Neural crest cell (in vitro differentiated cells): ENCODE measurements around the gene JARID2.

DNA sequence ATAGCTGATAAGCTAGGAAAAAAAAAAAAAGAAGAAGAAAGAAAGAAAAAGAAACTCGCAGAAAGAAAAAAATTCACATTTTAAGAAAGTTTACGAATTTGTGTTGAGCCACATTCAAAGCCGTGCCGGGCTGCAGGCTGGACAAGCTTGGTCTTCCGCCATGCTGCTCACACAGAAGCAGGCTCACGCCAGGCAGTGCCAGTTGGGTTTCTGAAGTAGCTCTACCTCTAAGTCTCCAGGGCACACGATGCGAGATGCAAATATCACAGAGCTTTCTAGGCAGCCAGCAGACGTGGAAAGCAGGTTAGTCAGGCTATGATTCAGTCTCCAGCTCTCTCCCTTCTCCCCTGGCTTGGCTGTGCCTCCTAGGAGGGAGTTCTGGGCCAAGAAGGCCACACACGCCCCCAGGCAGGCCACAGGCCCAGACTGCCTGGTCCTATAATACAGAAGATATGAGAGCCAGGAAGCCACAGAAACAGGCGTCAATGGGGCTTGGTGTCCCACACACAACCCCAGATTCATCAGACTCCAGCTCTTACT is 61.5 kb downstream of the GFOD1 start:
- PRO-cap, result no peak

DNA sequence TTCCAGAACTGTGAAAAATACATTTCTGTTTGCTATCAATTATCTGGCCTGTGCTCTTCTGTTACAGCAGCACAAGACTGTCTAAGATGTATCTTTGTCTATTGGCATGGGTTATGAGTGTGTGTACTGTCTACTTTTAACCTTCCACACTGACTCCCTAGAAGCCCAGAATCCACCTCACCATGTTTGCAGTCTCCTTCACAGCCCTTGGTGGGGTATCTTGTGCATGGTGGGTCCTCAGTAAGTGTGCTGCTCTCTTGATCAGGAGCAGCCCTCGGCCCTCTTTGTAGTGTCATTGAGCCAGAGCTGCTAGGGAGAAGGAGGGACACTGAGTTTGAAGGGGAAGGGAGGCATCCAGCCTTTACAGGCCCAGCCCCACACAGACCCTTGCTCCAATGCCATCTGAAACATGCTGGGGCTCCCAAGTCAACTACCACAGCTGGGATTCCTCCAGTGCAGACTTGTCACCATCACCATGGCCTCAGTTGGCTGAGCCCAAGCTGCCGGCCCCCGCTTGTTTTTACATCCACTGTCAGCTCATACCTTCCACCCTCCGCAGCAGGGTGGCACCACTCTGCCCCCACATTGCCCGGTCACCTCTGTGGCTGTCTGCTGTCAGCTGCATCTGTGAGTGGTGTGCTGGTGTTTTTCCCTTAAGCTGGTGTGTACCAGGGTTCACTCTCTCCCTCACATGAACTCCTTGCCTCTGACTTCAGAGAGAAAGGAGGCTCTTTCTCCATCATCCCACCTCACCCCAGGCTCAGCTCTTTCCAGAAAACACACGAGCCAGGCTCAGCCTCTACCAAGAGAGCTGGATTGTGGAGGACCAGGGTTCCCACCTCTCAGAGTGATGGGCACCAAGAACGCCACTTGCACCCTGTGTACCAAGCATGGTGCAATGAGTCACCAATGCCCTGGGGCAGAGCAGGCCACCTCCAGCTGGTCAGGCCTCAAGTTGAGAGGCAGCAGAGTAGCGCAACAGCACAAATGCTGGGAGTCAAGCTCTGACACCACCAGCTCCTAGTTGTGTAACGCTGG is 26.1 kb downstream of the GFOD1 start:
- PRO-cap, result no peak

GRCh38 chr6:13466292-13467062 is 20.9 kb downstream of the GFOD1 start:
- PRO-cap, result no peak

- PRO-cap, result unidirectional peak, plus-strand start at chr6:13470361
These were observed 17.1 kb downstream of the GFOD1 start for GRCh38 chr6:13470043-13470941.

GRCh38 chr6:13483154-13483805 is 4.1 kb downstream of the GFOD1 start:
- PRO-cap, result no peak

DNA sequence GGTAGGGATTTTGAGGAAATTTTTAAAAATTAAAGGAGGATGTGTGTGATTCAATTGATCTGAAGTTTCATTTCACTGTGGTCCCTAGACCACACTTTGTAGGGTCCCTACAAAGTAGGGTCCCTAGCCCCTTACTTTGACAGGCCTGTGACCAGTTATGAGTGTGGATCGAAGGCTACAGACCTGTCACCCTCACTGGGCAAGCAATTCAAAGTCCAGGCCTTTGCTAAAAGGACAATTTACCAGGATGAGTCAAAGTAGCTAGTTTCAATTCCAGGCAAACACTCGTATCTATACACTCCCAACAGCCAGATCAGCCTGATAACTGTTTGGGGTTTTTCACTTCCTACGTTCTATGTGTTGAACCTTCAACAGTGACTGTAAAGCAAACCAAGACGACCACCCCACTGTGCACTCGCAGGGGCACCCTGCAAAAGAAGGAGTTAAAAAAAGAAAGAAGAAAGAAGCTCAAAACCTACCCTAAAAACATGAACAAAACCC is 3.3 kb downstream of the GFOD1 start:
- PRO-cap, result no peak

GRCh38 chr6:13512902-13513326 is 25.5 kb upstream of the GFOD1 start:
- PRO-cap, result no peak

GRCh38 chr6:13526435-13527478 is 39.4 kb upstream of the GFOD1 start:
- PRO-cap, result no peak

DNA sequence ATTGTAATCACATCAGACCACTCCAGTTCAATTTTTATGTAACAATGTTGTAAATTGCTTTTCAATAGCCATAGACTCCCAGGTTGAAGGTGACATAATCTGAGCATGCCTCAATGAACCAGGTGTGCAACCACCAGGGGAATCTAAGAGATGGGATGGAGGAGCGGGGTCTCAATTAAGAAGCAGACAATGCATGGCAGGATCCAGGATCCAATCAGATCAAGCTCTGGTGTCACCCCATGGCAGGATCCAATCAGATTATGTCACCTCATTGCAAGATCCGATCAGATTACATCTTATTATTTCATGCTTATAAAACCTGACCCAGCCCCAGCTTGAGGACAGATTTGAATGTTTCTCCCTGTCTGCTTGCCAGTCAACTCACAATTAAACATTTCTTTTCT is 14.5 kb upstream of the SIRT5 start:
- PRO-cap, result no peak

DNA sequence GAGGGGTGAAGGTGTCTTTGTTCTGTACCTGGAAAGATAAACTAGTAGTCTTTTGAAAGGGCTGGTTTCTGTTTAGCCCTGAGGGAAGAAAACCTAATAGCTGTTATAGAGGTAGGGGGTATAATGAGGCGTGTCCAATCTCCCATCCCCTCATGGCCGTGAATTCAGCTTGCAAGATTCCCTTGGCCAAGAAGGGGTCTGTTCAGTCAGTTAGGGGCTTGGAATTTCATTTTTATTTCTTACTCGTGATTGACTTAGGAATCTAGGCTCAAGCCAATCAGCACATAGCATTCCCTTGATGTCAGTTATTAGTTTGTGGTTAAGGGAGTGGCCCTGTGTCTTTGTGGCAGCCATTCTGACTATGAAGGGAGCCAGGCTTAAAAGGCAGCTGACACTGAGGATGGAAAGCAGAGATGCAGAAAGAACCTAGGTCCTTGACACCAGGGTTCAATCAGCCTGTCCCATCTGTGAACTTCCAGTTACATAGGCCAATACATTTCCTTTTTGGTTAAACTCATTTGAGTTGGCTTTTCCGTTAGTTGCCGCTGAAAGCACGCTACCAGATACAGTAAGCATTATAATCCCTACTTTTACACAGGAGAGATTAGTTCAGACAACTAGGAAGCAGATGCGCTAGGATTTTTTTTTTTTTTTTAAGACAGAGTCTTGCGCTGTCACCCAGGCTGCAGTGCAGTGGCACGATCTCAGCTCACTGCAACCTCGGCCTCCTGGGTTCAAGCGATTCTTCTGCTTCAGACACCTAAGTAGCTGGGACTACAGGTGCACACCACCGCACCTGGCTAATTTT is 48.1 kb downstream of the MCUR1 start:
- PRO-cap, result no peak

GRCh38 chr6:14074936-14075587 is 42.5 kb upstream of the CD83 start:
- PRO-cap, result no peak

DNA sequence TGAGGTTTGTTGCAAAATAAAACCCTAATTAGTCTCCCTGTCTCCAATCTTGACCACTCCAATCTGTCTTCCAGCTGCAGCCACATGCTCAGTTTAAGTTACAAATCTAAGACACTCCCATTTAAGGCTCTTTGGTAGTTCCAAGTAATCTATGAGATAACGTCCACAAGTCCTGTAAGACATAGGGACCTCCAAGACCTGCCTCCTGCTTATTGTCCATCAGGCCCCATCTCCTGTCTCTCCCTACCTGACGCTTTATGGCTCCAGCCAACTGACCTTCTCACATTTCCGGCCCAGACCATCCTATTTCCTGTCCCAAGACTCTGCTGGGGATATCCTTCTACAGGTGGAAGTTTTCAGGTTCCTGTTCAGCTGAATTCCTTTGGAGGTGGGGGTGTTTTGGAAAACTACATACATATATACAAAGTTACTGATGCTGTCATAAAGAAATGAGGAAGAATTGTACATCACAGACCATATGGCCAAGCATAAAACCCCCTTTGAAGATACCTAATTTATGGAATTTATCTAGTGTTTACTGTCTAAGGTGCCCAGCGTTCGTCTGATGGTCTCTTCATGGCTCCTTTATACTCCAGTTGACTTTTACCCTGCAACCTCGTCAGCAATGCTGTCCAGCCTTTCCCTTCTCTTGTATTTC is 36.5 kb downstream of the CD83 start:
- PRO-cap, result no peak

GRCh38 chr6:14210128-14210709 is 92.6 kb downstream of the CD83 start:
- PRO-cap, result no peak

DNA sequence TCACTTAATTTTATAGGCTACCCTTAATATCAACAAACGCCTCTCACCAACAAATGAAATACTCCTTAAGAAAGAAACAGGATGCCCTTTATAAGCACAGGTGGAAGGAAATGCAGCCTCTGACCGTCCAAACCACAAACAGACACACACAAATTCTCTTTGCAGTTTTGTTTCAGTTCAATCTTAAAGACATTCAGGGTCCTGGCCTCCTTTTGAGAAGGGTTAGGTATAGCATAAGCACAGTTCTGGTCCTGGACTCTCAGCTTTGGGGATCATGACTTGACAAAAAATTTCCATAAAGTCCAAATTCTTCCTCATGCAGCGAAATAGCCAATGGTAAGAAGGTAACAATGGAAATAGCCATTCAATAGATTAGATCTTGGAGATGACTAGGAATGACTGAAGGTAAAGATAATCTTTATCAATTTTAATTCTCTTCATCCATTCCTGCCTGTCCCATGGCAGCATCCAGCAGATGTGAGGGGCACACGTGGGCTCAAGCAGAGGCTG is 123.8 kb downstream of the CD83 start:
- PRO-cap, result no peak

- PRO-cap, result no peak
These were observed 510.5 kb upstream of the JARID2 start for GRCh38 chr6:14735524-14735706.

- PRO-cap, result no peak
These were observed 441.3 kb upstream of the JARID2 start for GRCh38 chr6:14804508-14805111.

- PRO-cap, result no peak
These were observed 403.9 kb upstream of the JARID2 start for GRCh38 chr6:14841976-14842351.

GRCh38 chr6:14966797-14967557 is 278.9 kb upstream of the JARID2 start:
- PRO-cap, result no peak

GRCh38 chr6:15245448-15246339 is at the start of gene JARID2:
Gene JARID2, plus strand, starts transcription at chr6:15246069.
- PRO-cap, result bidirectional peak, plus-strand start at chr6:15245482, minus-strand start at chr6:15245343; bidirectional peak, plus-strand start at chr6:15245992, minus-strand start at chr6:15245920

DNA sequence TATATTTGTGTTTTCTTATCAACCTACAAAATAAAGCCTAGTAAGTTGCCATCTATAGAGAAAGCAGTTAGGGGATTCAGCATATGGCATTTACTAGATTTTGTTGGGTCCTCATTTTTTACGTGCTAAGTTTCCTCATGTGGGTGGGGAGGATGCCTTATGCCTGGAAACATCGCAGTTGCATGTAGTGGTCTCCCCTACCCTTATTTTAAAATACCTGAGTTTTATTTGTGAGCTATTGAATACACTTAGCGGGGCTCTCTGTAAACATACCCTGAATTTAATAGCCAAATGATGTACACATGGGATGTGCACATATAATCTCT is 27.1 kb downstream of the JARID2 start:
- PRO-cap, result no peak